ENCODE measurements around the gene RHEB.

DNA sequence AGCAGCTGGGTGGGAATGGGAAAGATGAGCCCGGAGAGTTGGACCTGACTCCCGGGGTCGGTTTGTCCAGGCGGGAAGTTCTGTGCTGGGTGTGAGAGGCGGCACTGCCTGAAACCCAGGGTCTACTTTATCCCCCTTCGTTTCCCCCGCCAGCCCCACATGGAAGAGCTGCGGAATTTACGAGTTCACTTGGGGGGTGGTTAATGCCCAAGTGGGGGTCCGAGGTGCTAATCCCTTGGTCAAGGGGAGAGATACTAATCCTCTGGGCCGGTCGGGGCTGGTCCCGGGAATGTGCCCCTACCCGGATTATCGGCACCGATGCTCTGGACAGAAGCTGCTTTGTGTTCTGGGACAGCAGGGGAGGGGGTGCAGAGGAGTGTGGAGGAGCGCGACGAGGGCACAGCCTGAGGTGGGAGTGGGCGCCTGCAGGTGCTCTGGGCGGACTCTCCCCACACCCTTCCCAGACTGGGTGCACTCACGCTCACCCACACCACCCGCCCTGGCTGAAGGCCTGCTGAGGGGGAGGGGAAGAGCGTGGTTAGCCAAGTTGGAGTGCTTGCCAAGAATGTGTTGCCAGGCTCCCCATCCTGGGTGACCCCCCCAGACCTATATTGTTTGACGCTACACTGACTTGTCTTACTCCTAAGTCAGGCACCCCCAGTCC is 978 bp downstream of the SLC4A2 start:
- PRO-cap: unidirectional peak, minus-strand start at position 462 of the sequence

- PRO-cap: no peak
Measured at GRCh38 chr7:151073991-151074804, 6.4 kb downstream of the FASTK start.

DNA sequence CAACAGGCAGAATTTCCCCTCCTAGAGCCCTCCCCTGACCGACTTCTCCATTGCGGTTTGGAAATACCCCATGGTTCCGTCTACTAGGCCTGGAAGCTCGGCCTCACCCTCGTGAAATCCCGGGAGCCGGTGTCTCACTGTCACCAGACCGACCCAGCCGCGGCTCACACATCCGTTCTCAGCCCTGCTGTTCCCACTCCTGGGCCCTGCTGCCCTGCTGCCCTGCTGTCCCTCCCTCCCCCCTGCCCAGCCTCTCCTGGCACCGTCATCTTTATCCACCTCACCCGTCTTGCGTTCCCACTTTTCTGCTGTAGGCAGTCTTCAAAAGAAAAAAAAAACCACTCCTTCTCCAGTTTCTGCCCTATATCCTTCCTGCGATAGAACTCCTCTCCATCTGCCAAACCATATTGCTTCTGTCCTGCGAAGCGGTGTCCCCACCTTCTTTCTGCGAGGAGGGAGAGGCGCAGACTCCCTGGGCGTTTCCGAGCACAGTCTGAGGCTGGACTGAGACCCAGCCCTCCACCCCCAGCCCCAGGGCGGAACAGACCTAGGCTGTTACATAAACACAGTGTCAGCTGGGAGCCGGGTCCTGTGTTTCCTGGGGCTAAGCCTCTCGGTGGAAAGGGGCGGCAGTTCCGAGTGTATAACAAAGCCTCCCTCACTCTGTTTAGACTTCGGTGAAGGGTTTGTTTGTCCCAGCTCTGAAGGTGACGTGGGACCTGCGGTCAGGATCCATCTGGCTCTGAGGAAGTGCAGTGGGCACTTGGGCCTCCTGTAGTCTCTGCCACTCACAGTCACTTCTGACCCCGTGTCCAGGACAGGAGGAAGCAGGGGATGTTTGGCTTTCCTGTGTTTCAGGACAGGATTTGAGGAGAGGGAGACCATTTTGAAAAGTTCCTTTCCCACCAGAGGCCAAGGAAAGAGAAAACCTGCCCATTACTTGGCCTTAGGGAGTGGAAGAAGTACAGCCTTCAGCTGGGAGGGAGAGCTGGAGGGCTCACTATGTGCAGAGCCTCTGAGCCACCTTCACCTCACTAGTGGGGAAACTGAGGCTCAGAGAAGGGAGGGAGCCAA is 2.9 kb downstream of the AGAP3 start:
- PRO-cap: bidirectional peak, plus-strand start at position 568 of the sequence, minus-strand start at position 490 of the sequence

GRCh38 chr7:151125759-151126501 is 39.7 kb downstream of the AGAP3 start:
- PRO-cap: no peak

DNA sequence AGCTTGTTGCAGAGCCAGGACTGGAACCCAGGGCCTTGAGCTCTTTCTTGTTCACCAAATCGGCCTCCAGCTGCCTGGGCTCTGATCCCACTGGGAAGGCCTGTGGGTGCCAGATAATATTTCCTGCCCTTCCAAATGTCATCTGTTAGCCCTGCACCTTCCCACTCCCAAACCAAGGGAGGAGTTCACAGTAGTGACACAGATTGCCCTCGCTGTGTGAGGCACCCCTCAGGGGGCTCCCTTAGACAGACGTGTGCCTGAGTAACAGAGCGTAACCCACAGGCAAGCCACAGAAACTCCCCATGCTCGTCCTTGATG is 973 bp upstream of the ASB10 start:
- PRO-cap: no peak

GRCh38 chr7:151254125-151254842 is 5.8 kb upstream of the SMARCD3 start:
- PRO-cap: no peak

DNA sequence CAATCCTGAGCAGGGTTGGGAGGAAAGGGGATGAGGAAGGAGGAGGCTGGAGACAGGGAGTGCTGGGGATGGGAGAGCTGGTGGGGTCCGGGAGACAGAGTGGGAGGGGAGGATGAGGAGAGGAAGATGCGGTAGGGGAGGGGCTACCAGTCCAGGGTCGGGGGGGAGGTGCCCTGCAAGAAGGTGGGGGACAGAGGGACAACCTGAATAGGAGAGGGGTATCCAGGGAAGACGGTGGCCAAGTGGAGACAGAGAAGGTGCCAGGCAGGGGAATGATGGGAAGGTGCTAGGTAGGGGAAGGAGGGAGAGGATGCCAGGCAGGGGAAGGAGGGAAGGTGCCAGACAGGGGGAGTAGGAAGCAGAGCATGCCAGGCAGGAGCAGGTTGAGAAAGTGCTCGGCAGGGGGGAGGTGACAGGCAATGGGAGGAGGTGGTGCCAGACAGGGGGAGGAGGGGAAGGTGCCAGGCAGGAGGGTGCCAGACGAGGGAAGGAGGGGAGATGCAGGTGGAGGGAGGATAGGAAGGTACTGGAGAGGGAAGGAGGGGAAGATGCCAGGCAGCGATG is 27.6 kb upstream of the SMARCD3 start:
- PRO-cap: unidirectional peak, plus-strand start at position 479 of the sequence

DNA sequence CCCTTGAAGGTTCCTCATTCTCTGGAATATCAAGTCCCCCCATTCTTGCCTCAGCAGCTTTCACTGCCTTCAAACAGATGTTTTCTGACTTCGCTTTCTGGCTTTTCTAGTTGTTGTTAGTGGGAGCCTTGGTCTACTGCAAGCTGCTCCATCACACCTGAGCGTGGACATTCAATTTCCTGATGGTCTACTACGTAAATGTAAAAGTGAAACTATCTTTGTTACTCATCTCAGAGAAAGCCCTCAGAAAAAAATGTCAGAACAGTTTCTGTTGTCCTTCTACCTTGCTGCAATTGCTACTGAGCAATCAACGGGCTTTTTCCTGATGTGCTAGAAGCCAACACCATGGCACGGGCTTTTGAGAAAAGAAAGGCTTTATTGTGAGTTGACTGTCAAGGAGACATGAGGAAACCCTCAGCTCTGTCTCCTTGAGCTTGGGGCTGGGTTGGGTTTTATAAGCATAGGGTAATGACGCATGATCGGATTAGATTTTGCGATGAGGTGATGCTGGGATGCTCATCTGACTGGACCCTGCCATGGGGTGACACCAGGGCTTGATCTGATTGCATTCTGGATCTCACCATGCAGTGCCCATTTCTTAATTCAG is 1.5 kb upstream of the NUB1 start:
- PRO-cap: no peak

- PRO-cap: no peak
Measured at GRCh38 chr7:151351846-151352398, 10.3 kb downstream of the NUB1 start.

- PRO-cap: no peak
Measured at GRCh38 chr7:151392866-151393246, 17.0 kb downstream of the WDR86 start.

GRCh38 chr7:151400042-151400331 is 9.9 kb downstream of the WDR86 start:
- PRO-cap: unidirectional peak, plus-strand start at chr7:151400163

- PRO-cap: no peak
Measured at GRCh38 chr7:151436618-151437328, 3.2 kb downstream of the CRYGN start.

GRCh38 chr7:151512351-151512969 is 7.2 kb downstream of the RHEB start:
- PRO-cap: no peak

DNA sequence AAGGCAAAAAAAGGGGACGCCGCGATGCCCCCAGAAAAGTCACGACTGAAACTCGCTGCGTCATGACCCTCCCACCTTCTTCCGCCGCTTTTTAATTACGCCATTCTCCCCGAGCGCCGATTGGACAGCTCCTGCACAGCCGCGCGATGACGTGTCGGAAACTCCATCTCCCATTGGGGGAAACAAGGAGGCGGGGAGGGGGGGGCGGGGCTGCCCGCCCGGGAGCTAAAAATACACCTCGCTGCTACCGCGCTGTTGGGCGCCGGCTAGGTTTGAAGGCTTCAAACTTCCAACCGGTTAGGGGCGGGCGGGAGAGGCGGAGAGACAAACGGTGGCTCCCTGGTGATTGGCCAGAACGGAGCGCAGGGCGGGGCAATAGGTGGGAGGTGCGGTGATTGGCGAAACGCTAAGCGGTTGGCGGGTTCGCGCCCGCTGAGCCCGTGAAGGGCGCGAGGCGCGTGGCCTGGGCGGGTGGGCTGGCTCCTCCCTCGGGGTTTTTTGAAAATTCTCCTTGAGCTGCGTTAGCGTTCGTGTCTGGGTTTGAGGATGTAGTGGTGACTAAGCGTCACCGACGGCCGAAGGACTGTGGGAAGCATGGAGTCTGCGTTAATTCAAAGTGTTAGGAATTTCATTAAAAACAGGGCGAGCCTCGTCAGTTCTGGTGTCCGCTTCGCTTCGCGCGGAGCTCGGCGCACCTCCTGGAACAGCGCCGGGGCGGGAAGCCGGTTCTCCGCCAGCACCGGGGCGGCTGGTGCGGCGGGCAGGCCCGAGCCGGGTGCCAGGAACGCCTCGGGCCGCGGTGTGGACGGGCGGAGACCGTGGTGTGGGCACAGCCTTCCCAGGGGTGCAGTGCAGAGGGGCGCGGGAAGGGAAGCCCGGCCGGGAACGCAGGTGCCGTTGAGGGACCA is at the start of gene RHEB:
Gene RHEB, minus strand, starts transcription at position 73 of the 908 bp plus-strand sequence.
- PRO-cap: bidirectional peak, plus-strand start at position 443 of the sequence, minus-strand start at position 274 of the sequence

GRCh38 chr7:151552021-151552897 is 32.6 kb upstream of the RHEB start:
- PRO-cap: unidirectional peak, plus-strand start at chr7:151552728

DNA sequence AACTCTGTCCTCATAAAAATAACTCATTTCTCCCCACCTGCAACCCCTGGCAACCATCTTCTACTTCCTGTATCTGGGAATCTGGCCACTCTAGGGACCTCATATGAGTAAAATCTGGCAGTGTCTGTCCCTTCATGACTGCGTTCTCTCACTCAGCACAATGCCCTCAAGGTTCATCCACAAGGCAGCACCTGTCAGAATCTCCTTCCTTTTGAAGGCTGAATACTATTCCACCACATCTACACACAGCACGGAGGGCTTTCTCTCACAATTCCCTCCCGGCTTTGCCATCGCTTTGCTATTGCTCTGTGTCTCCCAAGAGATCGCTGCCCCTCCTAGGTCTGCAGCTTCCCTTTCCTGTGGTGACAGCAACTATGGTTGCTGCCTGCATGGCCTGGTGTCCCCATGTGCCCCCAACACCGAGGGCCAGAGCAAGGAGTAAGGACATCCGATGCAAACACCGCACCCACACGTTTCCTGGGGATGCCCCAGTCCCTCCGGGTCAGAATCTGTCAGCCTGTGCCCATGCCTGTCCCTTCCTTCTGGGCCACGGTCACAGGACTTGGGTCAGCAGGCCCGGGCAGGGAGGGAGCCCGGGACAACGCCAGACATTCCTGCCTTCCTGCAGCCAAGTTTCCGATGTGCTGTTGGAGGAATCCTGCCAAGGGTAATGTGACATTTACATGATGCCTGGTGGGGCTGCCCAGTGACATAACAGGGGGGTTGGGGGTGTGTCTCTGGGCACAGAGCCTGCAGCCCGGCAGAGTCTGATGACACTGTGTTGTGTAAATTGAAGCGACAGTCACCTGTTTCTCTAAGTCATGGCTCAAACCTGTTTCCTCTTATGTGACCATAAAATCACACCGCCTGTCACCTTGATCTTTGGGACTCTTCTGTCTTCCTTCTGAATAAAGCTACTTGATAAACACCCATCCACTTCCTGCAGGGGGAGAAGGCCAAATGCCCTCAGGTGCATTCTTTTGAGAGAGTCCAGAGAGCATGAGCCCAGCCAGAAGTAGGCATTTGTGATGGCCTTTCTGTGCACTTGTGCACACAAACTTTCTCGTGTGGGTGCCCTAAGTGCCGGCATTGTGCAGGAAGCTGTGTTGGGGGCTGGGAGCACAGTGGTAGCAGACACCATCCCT is 175.1 kb upstream of the RHEB start:
- PRO-cap: no peak

GRCh38 chr7:151754094-151754797 is 122.7 kb downstream of the PRKAG2 start:
- PRO-cap: no peak

DNA sequence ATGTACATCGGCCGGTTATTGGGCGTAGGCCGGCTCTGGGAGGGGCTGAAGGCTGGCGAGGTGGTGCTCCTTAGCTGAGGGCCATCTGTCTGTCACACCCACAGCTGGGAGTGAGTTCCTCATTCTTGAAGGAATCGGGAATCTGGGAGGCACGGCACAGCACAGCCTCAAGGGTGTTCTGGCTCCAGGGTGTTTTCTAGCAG is 121.9 kb downstream of the PRKAG2 start:
- PRO-cap: no peak

DNA sequence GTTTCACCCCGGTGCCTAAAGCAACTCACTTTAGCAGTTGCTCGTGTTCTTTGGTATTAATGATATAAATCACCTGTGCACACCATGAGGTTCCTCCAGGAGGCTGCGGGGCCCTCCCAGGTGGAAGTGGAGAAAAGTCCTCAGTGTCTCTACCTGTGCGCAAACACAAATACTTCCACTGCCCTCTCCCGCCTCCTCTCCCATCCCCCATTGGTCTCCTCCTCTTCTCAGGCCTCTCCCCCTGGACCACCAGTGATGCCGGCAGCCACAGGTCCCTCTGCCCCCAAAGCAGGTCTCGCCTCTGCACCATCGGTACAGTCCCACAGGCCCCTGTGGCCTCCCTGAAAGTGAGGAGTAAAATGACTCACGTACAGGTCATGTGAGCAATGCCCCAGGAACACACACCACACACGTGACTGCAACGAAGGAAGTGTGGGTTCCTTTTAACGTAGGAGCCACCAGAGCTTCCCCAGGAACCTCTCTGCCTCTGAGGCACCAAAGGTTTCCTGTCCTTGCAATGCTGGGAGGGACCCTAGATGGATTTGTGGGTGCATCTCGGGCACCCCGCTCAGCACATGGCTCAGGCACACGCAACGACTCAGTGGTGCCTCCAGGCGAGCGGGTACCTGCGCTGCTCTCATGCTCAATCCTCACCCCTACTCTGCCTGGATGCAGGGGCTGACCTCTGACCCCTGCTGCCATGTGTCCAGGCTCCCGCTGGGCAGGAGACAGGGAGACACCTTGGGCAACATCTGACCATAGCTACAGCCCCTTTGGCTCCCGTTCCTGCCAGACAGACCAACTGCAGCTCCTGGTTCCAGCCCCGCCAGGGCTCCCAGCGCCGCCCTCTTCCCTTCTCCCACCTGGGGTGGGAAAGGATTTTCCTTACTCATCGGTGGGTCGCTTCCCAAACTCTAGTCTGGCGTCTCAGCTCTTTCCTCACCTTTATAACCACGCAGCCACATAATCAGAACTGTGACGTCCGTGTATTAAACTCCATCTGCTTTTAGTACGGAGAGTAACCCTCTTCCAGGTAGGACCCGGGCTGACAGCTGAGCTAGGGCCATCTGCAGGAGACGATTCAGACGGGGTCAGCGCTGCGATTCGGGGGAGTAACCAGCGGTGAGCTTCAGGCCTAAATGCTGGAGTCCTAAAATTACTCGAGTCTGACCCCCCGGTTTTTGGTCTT is 120.7 kb downstream of the PRKAG2 start:
- PRO-cap: no peak

DNA sequence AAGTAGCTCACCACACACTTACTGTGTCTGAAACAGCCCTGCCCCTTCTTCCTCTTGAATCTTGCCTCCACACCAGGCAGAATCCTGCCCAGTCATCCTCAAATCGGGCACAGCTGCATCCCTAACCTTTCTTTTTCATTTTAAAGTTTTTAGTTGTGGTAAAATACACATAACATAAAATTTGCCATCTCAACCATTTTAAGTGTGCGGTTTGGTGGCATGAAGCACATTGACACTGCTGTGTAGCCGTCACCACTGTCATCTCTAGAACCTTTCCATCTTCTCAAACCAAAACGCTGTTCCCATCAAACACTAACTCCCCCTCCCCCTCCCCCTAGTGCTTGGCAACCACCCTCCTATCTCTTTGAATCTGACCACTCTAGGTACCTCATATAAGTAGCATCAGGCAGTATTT is 89.9 kb downstream of the PRKAG2 start:
- PRO-cap: no peak